Lung (tissue), 4 donors: Measurements from ENCODE around the genes MYEF2, DMXL2 and TMOD3.

GRCh38 chr15:48177560-48178753 lies at the start of gene MYEF2:
Gene MYEF2 (minus strand): TSS chr15:48178295.
- PRO-cap = no peak
- RAMPAGE, long total RNA = no peak
- RRBS = 2% methylated on average over 41 of the region's 76 CpGs

DNA sequence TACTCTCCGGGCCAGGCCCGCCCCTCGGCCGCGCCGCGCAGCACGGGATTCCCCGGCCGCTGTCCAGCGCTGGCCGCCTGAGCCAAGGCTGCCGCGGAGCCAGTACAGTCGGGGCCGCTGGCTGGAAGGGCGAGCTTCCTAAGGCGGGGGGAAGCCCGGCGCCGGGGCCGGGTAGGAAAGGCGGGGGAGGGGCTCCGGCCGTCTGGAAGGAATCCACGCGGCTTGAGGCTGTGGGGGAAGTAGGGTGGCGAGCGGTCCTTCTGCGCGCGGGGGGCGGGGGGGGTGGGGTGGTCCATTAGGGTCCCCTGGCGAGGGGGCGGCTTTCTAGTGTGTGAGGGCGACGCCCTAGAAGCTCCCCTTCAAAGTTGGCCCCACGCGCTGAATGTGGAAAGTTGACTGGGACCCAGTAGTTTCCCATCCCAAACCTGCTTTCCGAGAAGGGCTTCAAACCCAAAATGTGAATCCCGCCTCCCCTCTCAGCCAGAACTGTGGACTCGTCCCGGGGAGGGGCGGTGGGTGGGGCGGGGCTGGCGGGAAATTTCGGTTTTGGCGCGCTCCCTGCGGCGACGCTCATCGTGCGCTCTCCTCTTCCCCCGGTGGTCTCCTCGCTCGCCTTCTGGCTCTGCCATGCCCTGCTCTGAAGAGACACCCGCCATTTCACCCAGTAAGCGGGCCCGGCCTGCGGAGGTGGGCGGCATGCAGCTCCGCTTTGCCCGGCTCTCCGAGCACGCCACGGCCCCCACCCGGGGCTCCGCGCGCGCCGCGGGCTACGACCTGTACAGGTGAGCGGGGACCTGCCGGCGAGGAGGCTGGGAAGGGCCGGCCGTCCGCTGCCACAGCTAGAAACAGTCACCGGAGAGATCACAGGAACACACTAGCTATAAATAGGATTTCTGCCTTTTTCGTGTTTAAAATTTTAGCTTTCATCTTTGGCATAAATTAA lies 667 bp downstream of the DUT start:
- PRO-cap = no peak
- RAMPAGE, long total RNA = no peak
- RRBS = 2% methylated on average over 44 of the region's 83 CpGs

DNA sequence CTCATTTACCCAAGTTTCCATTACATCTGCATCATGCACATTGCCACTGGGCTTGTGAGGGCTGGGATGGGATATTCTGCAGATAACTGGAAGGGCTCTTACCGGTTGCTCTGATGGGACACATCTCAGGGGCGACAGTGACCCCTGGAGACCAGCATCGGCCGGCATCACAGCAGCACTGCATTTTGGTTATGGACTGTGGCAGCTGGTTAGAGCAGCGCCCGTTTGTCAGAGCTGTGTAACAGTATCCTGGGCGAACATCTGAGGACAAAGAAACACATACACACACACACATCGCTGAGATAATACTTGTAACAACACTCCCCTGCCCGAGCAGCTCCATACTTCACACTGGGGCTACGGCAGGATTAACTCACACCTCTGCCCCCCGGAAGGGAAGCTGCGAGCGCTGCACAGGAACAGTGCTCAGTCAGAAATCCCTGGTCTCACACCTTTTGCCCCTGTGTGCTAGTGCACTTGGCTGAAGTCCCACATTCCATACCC lies 124.9 kb downstream of the FBN1 start:
- PRO-cap = no peak
- RAMPAGE, long total RNA = no peak
- RRBS = 31% methylated on average over 2 of the region's 13 CpGs

DNA sequence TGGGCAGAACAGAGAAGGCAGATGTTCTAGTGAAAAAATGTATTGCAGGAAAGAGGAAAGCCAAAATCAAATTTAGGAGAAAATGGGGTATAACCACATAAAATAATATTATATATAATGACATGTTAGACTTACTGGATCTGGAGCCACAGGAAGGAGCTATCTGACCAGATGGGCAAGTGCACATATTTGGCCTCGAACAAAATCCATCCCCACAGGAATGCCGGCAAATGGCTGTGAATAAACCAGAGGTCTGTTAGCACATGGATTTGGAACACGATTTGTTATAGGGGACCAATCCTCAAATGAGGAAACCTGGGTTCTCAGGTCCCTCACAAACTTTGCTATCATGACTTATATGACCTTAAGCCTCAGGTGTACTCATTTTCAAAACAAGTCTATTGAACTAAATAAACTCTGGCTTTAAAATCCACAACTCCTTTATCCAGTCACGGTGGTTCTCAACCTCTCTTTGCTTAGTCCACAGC lies 34.9 kb downstream of the FBN1 start:
- PRO-cap = no peak
- RAMPAGE, long total RNA = no peak
- RRBS = no CpG with 5 or more reads among the region's 4 CpGs

- PRO-cap = no peak
- RAMPAGE, long total RNA = no peak
- RRBS = no CpG with 5 or more reads among the region's 4 CpGs
Measured at GRCh38 chr15:48989113-48990303, 25.8 kb upstream of the SHC4 start.

DNA sequence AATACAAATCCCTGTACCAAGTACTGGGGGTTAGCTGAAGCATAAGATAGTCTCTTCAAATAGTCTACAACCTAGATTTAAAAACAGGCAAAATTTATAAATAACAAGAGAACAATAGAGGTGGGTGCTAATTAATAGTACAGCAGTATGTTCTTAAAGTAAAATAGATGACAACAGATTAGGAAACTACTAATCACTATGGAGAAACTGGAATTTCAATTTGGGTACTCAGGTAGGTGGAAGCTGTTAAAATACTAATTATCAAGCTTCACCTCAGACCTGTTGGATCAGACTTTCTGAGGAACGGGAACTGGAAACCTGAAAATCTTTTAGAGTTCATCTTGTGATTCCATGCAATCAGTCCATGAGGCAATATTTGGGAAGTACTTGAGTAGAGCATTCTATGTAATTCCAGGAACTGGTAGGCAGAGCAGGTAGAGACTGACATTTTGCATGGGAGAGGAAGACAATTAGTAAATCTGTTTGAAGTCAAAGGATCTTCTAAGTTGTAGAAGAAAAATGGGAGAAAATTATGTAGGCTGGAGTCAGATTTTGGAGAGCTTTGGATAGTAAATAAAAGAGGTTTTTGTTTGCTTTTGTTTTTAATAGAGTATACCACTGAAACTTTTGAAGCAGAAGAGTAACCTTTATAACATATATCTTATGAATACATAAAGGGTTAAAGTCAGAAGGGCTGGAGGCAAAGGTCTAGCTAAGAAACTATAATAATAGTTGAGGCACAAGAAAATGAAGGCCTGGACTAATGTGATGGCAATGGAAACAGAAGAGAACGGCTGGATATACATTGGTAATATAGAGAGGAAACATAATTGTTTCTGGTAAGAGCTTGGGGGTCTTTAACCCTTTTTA lies 43.1 kb downstream of the FGF7 start:
- PRO-cap = no peak
- RAMPAGE, long total RNA = no peak
- RRBS = no CpG with 5 or more reads among the region's 2 CpGs

DNA sequence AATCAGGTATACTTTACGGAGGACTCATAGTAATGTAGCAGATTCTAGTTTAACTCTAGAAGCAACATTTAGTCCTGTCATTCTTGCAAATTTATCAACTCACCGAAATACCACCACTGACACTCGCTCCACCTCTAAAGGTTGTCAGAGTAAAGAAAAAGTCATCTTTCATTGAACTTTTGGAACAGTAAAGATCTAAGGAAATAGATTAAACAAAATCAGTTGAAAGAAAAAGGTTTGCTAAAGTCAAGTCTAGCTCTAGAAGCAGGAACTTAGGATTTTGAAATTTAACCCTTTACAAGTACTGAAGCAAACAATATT lies 8.8 kb downstream of the ATP8B4 start:
- PRO-cap = no peak
- RAMPAGE, long total RNA = no peak
- RRBS = no CpG with 5 or more reads among the region's 3 CpGs

- PRO-cap = no peak
- RAMPAGE, long total RNA = no peak
- RRBS = no CpG with 5 or more reads among the region's 12 CpGs
Measured at GRCh38 chr15:50181212-50181838, 671 bp upstream of the SLC27A2 start.

GRCh38 chr15:50244713-50245268 lies 20.7 kb downstream of the HDC start:
- PRO-cap = no peak
- RAMPAGE, long total RNA = no peak
- RRBS = no CpG with 5 or more reads among the region's 4 CpGs

DNA sequence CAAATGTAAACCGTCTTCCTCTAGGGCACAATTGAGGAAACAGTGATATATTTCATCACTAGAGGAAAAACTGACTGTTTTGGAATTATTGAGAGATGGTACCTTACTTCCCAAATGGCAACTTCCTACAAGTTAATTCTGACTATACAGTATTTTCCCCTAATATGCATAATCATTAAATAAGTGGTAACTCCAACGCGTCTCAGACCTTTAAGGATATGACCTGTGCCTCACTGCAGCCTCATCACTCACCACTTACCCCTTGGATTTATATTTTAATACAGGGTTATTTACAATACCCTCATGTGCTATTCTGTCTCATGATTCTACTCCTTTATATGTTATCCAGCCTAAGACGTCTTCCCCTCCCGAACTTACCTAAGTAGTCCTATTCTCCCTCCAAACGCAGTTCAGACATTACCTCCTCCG lies 13.3 kb downstream of the GABPB1 start:
- PRO-cap = no peak
- RAMPAGE, long total RNA = no peak
- RRBS = no CpG with 5 or more reads among the region's 7 CpGs

GRCh38 chr15:50355848-50355997 lies 725 bp upstream of the GABPB1 start:
- PRO-cap = unidirectional peak, plus-strand start at chr15:50355941
- RAMPAGE, long total RNA = no peak
- RRBS = no CpG with 5 or more reads among the region's 2 CpGs

- PRO-cap = no peak
- RAMPAGE, long total RNA = no peak
- RRBS = no CpG with 5 or more reads among the region's 2 CpGs
Measured at GRCh38 chr15:50356409-50357429, 1.7 kb upstream of the GABPB1 start.

GRCh38 chr15:50574394-50575153 lies 28.1 kb upstream of the USP50 start:
- PRO-cap = no peak
- RAMPAGE, long total RNA = no peak
- RRBS = no CpG with 5 or more reads among the region's 3 CpGs

DNA sequence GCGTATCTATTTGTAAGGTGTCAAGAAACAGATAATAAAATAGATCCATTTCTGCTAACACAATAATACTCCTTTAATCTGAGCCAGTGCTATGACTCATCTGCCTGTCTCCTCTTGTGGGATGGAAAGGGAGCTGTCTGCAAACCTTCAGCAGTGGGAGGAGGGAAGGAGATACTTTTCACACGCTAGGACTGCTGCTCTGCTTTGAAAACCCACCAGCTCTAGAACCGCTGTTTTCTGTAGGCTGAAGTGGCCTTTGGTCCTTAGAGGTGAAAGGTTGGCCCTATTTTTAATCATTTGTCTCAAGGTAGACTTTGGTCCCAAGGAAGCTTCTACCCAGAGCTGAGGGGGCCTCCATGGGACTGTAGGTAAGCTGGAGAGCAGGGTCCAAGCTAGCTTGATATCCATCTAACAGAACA lies 3.4 kb upstream of the TNFAIP8L3 start:
- PRO-cap = no peak
- RAMPAGE, long total RNA = no peak
- RRBS = no CpG with 5 or more reads among the region's 3 CpGs

- PRO-cap = no peak
- RAMPAGE, long total RNA = no peak
- RRBS = no CpG with 5 or more reads among the region's 3 CpGs
Measured at GRCh38 chr15:51172208-51172667, 77.5 kb upstream of the TNFAIP8L3 start.

GRCh38 chr15:51228400-51228649 lies 110.1 kb downstream of the CYP19A1 start:
- PRO-cap = no peak
- RAMPAGE, long total RNA = no peak
- RRBS = no CpG with 5 or more reads among the region's 1 CpG

DNA sequence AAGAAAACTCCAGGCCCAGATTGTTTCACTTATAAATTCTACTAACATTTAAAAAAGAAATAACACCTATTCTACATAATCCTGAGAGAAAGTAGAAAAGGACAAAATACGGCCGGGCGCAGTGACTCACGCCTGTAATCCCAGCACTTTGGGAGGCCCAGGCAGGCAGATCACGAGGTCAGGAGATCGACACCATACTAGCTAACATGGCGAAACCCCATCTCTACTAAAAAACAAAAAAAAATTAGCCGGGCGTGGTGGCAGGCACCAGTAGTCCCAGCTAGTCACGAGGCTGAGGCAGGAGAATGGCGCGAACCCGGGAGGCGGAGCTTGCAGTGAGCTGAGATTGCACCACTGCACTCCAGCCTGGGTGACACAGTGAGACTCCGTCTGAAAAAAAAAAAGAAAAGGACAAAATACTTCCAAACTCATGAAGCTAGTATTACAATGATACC lies 19.1 kb downstream of the DMXL2 start:
- PRO-cap = no peak
- RAMPAGE, long total RNA = no peak
- RRBS = no CpG with 5 or more reads among the region's 15 CpGs

- PRO-cap = bidirectional peak, plus-strand start at chr15:51623063, minus-strand start at chr15:51622763
- RAMPAGE, long total RNA = no peak
- RRBS = 3% methylated on average over 28 of the region's 106 CpGs
Measured at GRCh38 chr15:51622262-51623345, at the start of gene DMXL2. Gene DMXL2 (minus strand): TSS chr15:51622771.

GRCh38 chr15:51829307-51830595 lies at the start of gene TMOD3:
Gene TMOD3 (plus strand): TSS chr15:51829653.
- PRO-cap = unidirectional peak, plus-strand start at chr15:51829726
- RAMPAGE, long total RNA = start-site peak on the plus strand at chr15:51829668-51829751, 1,005 and 456 reads in 2 replicates
- RRBS = under 1% methylated on average over 48 of the region's 97 CpGs

DNA sequence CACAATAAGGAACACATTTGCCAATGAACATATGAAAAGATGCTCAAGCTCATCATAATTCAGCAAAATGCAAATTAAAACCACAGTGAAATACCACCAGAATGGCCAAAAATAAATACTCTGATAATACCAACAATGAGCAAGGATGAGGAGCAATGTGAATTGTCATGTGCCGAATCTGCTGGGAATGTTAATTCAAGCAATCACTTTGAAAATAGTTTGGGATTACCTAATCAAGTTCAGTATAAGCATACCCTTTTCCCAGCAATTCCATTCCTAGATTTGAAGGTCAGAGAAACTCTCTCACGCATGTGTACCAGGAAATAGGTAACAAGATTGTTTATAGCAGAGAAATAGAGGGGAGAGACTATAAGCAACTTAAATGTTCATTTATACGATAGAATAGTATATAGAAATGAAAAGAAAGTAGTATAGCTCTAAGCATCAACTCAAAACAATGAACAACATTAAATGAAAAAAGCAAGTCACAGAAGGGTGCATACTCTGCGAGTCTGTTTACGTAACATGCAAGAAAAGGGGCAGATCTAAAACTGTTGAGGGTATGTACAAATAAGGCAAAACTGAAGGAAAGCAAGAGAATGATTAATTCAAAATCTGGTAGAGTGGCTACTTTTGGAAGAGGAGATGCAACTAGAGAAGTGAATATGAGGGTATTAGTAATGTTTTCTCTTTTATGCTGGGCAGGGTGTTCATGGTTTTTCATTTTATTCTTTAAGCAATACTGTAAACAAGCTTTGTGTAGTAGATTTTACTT lies 27.4 kb downstream of the TMOD3 start:
- PRO-cap = no peak
- RAMPAGE, long total RNA = no peak
- RRBS = no CpG with 5 or more reads among the region's 5 CpGs